Cardiac muscle cell (in vitro differentiated cells and primary cell): ENCODE measurements around the gene JAG2.

- RAMPAGE, long total RNA, result no peak
- RRBS, result 94% methylated on average over 13 of the region's 43 CpGs
These were observed 13.6 kb downstream of the GPR132 start for GRCh38 chr14:105051471-105052120.

GRCh38 chr14:105060439-105061016 is 4.7 kb downstream of the GPR132 start:
- RAMPAGE, long total RNA, result no peak
- RRBS, result 32% methylated on average over 9 of the region's 17 CpGs

- RAMPAGE, long total RNA, result no peak
- RRBS, result 3% methylated on average over 62 of the region's 162 CpGs
These were observed at the start of gene JAG2 for GRCh38 chr14:105168370-105169545. Gene JAG2, minus strand, starts transcription at chr14:105168776.

DNA sequence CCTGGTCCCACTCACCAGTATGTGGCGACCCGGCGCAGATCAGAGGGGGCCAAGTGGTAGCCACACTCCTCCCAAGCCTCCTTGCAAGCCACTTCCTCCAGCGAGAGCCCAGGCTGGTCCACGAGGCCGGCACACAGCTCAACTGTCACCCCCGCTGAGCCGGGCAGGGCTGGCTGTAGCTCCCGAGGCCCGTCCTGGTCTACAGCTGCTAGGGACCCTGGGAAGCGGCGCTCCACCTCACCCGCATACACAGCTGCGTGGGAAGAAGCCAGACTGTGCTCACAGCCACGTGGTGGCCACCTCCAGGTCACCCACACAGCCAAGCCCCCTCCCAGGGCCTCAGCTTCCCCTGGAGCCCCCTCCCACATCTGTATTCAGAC is 4.6 kb downstream of the NUDT14 start:
- RAMPAGE, long total RNA, result no peak
- RRBS, result 82% methylated on average over 5 of the region's 15 CpGs

- RAMPAGE, long total RNA, result no peak
- RRBS, result 3% methylated on average over 34 of the region's 77 CpGs
These were observed 15.2 kb upstream of the NUDT14 start for GRCh38 chr14:105195982-105197076.

DNA sequence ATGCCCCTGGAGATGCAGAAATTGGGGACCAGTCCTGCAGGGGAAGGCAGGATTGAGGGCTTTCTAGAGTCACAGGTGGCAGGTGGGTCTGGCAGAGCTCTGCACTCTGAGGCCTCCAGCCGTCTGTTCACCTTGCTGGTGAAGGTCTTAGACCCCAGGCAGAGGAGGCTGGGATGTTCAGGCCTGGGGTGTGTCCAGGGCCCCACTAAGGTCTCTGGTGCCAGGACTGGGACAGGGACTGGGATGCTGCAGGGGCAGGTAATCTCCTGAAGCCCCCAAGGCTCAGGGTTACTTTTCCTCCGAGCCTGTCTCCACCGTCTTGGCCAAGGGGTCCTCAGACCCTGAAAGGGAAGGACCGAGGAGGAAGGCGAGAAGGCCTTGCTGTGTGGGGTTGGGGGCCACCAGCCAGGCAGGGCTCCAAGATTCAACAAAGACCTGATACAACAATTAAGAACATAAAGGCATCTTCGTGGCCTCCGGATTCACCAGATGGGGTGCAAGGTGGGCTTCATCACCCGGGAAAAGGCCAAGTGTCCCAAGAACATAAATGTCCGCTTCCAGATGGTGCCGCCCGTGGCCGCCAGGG is 21.6 kb upstream of the NUDT14 start:
- RAMPAGE, long total RNA, result no peak
- RRBS, result 5% methylated on average over 4 of the region's 12 CpGs

DNA sequence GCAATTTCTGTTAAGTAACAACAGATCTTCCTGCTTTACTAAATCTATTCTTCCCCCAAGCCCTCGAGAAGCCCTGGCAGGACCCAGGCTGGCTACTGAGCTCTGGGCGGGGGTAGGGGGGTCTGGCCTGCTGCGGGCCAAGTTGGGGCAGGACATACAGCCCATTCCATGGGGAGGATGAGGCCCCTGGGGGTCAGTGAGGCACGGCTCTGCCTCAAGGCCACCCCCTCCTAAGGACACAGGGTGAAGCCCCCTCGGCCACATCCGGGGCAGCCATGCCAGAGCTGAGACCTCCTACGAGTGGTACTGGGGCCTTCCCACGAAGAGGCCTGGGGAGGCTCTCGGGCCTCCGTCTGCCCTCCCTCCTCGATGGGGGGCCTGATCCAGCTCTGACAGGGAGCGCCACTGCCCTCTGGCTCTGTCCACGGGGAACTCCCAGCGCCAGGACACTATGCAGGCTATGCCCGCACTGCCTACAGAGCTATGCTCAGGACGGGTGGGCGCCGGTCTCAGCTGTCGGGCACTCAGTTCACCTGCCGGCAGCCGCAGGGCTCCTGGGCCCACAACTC is 28.3 kb upstream of the NUDT14 start:
- RAMPAGE, long total RNA, result no peak
- RRBS, result no CpG with 5 or more reads among the region's 21 CpGs

DNA sequence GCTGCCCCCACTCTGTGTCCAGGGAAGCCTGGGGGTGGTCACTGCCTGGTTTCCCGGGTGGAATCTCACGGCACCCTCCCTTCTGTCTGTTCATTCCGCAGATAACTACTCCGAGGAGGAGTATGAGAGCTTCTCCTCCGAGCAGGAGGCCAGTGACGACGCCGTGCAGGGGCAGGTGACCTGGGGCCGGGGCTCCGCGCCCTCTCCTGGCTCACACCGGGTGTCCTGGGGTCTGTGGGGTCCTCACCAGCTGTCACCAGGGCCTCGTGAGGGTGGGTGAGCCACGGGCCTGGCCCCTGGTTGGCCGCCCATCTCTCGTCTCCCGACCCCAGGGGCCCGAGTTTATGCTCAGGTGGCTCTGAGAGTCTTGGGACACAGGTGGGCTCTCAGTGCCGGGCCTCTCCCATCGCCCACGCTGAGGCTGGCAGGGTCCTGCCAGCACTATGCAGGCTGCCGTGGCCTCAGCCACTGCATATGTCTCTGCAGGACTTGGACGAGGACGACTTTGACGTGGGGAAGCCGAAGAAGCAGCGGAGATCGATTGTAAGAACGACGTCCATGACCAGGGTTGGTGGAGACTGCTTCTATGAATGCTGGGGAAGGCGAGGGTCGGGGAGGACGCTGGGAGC is 30.3 kb upstream of the TEX22 start:
- RAMPAGE, long total RNA, result no peak
- RRBS, result no CpG with 5 or more reads among the region's 33 CpGs

GRCh38 chr14:105398661-105399133 is 359 bp downstream of the TEX22 start:
- RAMPAGE, long total RNA, result no peak
- RRBS, result 29% methylated on average over 12 of the region's 41 CpGs

GRCh38 chr14:105414774-105415812 is 4.5 kb upstream of the MTA1 start:
- RAMPAGE, long total RNA, result no peak
- RRBS, result 3% methylated on average over 30 of the region's 77 CpGs

- RAMPAGE, long total RNA, result no peak
- RRBS, result no CpG with 5 or more reads among the region's 14 CpGs
These were observed 13.0 kb downstream of the MTA1 start for GRCh38 chr14:105432589-105433128.

GRCh38 chr14:105448797-105448996 is 25.9 kb upstream of the CRIP2 start:
- RAMPAGE, long total RNA, result no peak
- RRBS, result 27% methylated on average over 6 of the region's 12 CpGs

- RAMPAGE, long total RNA, result no peak
- RRBS, result 46% methylated on average over 12 of the region's 29 CpGs
These were observed 5.8 kb upstream of the CRIP2 start for GRCh38 chr14:105468605-105469453.

DNA sequence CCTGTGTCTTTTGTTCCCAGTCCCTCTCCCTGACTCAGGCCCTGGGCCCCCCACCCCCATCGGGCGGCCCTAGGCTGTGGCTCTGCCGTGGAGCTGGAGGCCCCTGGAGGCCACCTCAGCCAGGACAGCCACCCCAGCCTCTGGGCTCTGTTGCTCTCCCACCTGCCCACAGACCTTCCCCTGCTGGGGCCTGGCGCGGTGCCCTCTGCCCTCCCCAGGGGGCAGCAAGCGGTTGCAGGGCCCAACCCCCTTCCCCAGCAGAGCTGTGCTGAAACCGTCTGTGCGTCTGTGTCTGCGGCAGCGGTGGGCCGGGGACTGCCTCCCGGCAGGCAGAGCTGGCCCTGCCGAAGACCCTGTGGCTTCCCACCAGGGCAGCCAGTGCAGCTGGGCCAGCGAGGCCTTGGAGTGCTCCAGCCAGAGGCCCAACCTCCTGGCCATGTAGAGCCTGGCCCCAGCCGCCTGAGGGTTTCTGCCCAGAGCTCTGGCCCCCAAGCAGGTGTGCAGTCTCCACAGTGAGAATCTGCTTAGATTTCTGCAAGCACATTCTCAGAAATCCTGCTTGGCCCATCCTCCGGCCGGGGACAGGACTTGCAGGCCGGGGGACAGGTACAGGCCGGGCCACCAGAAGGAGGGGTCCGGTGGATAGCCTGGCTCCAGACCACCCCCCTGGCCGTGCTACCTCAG is 3.7 kb upstream of the CRIP2 start:
- RAMPAGE, long total RNA, result no peak
- RRBS, result 40% methylated on average over 2 of the region's 21 CpGs

GRCh38 chr14:105498291-105499243 is 7.5 kb downstream of the TEDC1 start:
- RAMPAGE, long total RNA, result no peak
- RRBS, result 60% methylated on average over 1 of the region's 40 CpGs

DNA sequence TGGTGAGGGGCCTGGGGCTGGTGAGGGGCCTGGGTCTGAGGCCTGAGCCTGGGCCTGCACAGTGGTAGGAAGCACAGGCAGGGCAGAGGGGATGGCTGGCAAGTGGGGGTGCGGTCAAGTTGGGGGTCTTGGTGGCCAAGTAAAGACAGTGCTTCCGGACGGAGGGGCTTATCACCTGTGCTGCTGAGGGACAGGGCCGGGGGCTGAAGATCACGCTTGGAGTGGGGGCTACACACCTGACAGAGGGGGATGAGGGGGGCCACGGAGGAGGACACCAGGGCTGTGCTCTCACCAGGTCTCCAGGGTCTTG is 12.2 kb downstream of the TEDC1 start:
- RAMPAGE, long total RNA, result no peak
- RRBS, result no CpG with 5 or more reads among the region's 6 CpGs

DNA sequence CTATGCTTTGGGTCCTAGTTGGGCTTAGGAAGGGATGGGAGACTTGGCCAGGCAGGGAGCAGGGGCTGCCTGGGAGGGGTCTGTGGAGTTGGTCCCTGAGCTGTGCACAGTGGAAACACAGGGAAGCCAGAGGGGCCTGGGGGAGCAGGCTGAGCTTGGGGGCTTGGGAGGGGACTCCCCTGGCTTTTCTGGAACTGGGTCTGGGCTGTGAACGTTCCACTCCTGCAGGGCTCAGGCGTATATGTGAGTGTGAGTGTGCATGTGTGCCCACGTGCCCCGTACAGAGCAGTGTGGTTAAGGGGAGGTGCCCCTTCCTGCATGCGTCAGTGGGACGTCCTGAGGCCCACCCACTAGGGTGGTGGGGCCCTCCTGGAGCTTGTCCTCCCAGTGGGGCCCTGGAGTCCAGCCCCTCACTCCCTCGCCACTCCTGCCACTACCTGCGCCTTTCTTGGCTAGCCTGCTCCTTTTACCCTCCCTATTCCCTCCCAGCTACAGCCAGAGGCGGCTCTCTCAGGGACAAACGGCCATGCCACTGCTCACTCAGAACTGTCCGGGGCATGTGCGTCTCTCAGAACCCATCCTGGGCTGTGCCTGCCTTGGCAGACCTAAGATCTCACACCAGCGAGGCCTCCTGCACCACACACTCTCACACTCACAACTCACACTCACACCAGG is 59.8 kb downstream of the TMEM121 start:
- RAMPAGE, long total RNA, result no peak
- RRBS, result no CpG with 5 or more reads among the region's 13 CpGs

DNA sequence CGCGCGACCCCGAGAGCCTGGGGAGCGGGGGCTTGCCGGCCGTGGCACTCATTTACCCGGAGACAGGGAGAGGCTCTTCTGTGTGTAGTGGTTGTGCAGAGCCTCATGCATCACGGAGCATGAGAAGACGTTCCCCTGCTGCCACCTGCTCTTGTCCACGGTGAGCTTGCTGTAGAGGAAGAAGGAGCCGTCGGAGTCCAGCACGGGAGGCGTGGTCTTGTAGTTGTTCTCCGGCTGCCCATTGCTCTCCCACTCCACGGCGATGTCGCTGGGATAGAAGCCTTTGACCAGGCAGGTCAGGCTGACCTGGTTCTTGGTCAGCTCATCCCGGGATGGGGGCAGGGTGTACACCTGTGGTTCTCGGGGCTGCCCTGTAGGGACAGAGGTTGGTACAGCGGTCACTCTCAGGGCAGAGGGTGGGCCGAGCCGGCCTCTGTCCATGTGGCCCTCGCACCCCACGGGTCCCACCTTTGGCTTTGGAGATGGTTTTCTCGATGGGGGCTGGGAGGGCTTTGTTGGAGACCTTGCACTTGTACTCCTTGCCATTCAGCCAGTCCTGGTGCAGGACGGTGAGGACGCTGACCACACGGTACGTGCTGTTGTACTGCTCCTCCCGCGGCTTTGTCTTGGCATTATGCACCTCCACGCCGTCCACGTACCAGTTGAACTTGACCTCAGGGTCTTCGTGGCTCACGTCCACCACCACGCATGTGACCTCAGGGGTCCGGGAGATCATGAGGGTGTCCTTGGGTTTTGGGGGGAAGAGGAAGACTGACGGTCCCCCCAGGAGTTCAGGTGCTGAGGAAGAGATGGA is 215.2 kb downstream of the TMEM121 start:
- RAMPAGE, long total RNA, result no peak
- RRBS, result no CpG with 5 or more reads among the region's 41 CpGs

DNA sequence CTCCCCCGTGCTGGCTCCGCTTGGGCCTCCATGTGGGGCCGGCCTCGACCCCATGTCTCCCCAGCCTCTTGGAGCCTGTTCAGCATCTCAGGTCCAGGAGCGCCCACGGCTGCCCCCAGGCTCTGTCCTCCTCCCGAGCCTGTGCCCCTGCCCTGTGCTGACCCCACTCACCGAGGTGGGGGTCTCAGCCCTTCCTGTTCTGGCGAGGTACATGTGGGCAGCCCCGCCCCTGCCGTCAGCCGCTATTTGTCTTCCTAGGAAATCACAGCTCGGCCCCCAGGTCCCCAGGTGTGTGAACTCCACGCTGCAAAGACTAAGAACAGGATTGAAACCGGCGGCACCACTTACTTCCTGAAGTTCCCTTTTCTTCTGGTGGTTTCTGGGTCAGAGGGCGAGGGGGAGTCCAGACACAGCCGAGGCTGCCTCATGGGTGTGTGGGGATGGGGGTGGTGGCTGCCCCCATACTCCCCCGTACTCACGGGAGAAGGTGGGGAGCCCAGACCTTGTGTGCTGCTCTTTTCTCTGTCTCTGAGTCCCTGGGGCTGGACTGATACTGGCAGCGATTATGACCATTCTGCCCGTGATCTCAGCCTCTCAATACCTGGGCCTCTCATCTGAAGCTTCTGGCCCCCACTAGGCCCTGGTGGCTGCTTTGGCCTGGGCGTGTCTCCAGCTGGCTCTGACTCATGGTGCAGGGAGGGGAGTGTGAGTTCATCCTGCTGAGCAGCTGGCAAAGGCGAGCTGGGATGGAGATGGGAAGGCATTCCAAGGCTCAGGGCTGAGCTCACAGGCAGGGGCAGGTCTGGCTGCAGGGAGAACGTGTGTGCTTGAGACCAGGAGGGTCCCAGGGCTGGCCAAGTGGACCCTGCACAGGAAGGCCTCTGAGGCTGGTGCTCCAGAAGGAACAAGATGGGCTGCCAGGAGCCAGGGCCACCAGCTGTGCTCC is 221.6 kb downstream of the TMEM121 start:
- RAMPAGE, long total RNA, result no peak
- RRBS, result no CpG with 5 or more reads among the region's 25 CpGs

DNA sequence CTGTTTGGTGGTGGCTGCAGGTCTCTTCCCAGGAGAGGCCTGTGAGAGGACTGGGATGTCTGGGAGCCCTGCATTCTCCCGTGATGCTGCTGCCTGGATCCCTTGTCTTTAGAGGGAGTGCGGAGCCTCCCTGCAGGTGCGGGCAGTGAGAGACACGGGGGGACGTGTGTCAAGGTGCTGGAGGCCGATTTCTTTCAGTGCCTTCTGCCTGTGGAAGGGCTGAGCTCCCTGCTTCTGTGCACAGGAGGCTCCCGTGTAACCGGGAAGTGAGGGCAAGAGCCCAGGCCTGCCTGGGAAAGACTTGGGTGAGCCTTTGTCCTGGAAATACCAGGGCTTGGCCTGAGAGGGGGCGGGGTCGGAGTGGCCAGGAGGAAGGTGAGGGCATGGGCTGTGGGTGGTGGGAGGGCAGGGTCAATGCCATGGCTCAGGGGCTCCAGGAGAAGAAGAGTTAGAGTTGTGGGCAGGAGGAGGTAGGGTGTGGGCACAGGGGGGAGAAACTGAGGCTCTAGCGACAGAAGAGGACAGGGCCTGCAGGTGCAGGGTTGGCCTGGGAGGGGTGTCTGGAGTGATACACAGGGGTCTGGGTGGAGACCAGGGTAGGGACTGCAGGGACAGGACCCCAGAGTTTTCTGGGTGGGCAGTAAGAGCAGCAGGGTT is 372.2 kb downstream of the TMEM121 start:
- RAMPAGE, long total RNA, result no peak
- RRBS, result no CpG with 5 or more reads among the region's 11 CpGs